Spleen (tissue), 7 donors: ENCODE measurements around the genes SYNE3, BDKRB2 and BDKRB1.

DNA sequence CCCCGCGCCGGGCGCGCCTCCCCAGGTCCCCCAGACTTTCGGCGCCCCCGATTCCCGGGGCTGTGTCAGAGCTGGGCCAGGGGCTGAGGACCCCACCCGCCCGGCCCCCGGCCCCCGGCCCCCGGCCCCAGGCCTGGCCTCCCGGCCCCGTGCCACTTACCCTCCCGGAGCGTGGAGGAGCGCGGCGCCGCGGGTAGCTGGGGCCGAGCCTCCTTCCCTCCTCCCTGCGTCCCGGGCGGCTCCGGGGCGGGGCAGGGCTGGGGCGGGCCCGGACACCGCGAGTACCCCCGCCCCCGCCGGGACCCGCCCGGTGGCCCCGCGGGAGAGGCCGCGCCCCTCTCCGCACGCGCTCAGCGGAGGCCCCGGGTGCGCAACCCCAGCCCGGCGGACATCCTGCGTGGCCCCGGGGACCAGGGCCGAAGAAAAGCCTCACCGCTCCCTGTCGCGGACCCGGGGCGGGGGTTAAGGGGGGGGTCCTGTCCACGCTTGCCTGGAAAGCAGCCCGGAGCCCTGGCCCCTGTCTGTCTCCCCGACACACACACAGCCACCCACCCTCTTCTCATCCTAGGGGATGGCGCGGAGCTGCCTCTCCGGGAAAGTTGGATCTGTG is at the start of gene SYNE3:
Gene SYNE3 (minus strand): TSS at position 215 of the 610 bp plus-strand sequence.
- PRO-cap, 4 experiments: peak in 4 of 4 experiments; most common plus-strand start position 345 of the sequence (in 1); most common minus-strand start position 226 of the sequence (in 3)
- RAMPAGE, long total RNA, 4 experiments: start-site peak on the plus strand in 1 of 4 experiments, centred at position 358 of the sequence, 8 reads per replicate; start-site peak on the minus strand in 4 of 4 experiments, centred at positions 197 to 210 of the sequence, 60 to 370 reads per replicate

- PRO-cap, 4 experiments: no peak in any of the 4 experiments
- RAMPAGE, long total RNA, 4 experiments: no peak in any of the 4 experiments
Measured at GRCh38 chr14:95522147-95522469, 5.7 kb upstream of the SYNE3 start.

GRCh38 chr14:95948419-95949109 is 90.6 kb upstream of the C14orf132 start:
- PRO-cap, 4 experiments: no peak in any of the 4 experiments
- RAMPAGE, long total RNA, 4 experiments: no peak in any of the 4 experiments

GRCh38 chr14:96038312-96038672 is 870 bp upstream of the C14orf132 start:
- PRO-cap, 4 experiments: no peak in any of the 4 experiments
- RAMPAGE, long total RNA, 4 experiments: no peak in any of the 4 experiments

DNA sequence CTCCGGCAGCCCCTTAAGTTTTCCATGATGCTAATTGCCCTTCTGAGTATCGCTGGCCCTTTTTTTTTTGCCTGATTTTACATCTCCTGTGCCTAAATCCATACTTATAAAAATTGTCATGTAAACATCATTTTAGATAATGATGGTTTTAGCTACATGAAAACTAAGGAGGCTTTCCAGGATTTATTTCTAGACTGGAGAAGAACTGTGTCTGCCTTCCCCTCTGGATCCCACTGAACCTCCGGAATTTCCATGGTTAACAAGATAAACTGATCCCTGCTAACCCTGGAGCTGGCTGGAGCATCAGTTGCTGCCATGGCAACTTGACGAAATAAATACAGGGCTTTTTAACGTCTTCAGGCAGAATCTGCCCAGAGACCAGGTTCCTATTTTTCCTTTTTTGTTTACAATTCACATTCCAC is 1.5 kb downstream of the C14orf132 start:
- PRO-cap, 4 experiments: no peak in any of the 4 experiments
- RAMPAGE, long total RNA, 4 experiments: no peak in any of the 4 experiments

GRCh38 chr14:96167395-96167765 is 37.3 kb upstream of the BDKRB2 start:
- PRO-cap, 4 experiments: no peak in any of the 4 experiments
- RAMPAGE, long total RNA, 4 experiments: no peak in any of the 4 experiments

DNA sequence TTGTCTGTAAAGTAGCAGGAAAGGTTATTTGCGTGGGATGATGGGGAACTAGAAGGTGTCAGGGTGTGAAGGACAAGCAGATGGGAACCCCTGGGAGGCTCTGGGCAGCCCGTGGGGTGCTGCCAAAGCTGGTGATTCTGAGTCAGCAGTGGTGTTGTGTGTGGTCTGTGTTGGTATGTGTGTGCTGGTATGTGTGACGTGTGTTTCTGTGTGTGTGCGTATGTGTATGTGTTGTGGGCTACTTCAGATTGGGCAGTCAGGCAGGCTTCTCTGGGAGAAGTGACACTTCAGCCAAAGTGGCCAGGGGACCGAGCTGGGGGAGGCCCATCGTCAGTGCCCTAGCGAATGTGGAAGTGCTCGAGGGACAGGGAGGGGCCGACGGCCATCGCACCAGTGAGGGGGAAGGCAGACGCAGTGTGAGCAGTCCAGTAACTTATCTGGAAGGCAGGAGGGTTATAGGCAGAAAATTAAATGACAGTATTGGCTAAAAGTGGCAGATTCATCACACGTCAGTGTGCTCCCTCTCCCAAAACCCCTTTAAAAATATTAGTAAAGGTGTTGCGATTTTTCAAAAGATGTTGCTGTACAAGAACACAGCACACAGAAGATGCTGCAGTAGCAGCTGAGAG is 15.2 kb upstream of the BDKRB2 start:
- PRO-cap, 4 experiments: no peak in any of the 4 experiments
- RAMPAGE, long total RNA, 4 experiments: no peak in any of the 4 experiments

- PRO-cap, 4 experiments: peak in 3 of 4 experiments; most common plus-strand start chr14:96204850 (in 1); most common minus-strand start chr14:96204728 (in 2)
- RAMPAGE, long total RNA, 4 experiments: start-site peak on the plus strand in 1 of 4 experiments, at chr14:96204839-96204889 at its widest, 5 reads per replicate
Measured at GRCh38 chr14:96204516-96205422, at the start of gene BDKRB2. TSS of gene BDKRB2 (plus strand) at chr14:96204839.

- PRO-cap, 4 experiments: no peak in any of the 4 experiments
- RAMPAGE, long total RNA, 4 experiments: no peak in any of the 4 experiments
Measured at GRCh38 chr14:96222761-96223198, 18.1 kb downstream of the BDKRB2 start.

DNA sequence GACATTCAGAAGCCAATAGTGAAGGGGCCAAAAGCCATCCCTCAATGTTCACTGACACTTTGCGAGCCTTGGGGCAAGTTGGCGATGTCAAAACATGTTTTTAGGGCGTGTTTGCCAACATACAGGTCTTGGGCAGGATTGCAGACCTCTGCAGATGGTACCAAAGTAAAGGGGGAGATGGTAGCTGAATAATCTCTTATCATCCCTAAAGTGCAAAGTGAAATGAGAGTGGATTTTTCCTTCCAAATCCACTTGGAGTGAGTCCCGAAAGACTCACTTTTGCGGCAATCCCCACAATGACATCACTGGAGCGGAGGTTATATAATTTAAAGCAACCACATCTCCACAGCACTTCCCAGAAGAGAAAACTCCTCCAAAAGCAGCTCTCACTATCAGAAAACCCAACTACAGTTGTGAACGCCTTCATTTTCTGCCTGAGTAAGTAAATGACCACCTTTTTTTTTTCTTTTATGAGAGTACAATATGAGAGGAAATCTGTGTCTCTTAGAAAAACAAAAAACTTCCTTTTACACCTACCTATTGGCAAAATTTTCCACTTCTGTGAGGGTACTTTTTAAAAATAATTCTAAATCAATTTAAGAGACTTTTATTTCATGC is at the start of gene BDKRB1:
Gene BDKRB1 (plus strand): TSS at position 348 of the 618 bp plus-strand sequence.
- PRO-cap, 4 experiments: no peak in any of the 4 experiments
- RAMPAGE, long total RNA, 4 experiments: no peak in any of the 4 experiments

GRCh38 chr14:96268327-96269366 is 12.6 kb downstream of the BDKRB1 start:
- PRO-cap, 4 experiments: no peak in any of the 4 experiments
- RAMPAGE, long total RNA, 4 experiments: no peak in any of the 4 experiments

DNA sequence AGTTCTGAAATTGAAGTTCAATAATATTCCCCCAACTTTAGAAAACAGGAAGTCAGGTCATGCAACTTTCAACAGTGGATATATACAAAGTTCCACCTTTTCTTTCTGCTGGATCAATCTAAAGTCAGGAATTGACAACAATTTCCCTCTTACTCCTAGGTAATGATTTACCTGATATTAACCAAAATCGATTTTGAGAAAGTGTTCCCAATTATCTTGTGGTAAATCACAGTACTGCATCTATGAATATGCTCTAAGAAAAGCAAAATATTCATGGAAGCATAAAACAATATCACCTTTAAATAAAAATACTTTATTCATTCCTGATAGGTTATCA is 28.4 kb downstream of the BDKRB1 start:
- PRO-cap, 4 experiments: no peak in any of the 4 experiments
- RAMPAGE, long total RNA, 4 experiments: no peak in any of the 4 experiments

DNA sequence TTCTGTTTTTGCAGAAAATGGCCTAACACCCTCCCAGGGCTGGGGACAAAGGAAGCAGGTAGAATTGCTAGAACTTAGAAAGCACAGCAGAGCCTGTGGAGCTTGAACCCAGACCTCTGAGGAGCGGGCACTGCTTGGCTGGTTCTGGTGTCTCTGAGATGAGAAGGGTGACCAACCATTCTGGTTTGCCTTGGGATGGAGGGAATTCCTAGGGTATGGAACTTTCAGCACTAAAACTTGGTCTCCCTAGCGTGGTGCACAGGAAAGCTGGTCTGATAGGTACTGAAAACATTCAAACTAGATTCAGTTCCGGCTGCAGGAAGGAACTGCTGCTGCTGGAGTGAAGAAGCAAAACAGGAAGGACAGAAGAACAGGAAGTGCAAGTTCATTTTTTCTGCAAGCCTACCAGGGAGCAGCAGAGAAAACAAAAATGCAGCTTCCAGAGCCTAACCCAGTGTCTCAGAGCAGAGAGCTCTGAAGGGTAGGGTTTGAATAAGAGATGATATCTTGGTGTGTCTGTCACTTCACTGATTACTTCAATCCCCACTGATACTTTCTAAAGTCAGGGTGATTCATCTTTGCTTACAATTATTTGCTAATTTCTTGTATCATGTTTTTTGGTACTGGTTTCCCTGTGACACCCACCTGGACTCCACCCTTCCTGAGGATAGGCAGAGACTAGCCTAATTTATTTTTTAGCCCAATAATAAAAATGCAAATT is 165.1 kb downstream of the VRK1 start:
- PRO-cap, 4 experiments: no peak in any of the 4 experiments
- RAMPAGE, long total RNA, 4 experiments: no peak in any of the 4 experiments

DNA sequence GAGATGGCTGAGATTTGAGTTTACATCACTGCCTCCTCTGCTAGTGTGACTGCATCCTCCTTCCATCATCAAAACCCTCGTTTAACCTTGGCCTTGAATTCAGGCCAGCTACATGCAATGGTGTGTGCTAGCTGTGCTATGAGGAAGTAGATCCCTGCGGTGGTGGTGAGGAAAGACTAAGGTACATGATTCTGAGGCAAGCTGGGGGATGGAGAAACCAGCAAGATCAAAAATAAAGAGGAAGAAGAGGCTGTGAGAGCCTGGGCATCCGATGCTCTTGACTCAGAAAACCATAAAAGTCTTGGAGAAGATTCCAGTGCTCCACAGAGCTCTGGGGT is 774.7 kb downstream of the VRK1 start:
- PRO-cap, 4 experiments: no peak in any of the 4 experiments
- RAMPAGE, long total RNA, 4 experiments: no peak in any of the 4 experiments

DNA sequence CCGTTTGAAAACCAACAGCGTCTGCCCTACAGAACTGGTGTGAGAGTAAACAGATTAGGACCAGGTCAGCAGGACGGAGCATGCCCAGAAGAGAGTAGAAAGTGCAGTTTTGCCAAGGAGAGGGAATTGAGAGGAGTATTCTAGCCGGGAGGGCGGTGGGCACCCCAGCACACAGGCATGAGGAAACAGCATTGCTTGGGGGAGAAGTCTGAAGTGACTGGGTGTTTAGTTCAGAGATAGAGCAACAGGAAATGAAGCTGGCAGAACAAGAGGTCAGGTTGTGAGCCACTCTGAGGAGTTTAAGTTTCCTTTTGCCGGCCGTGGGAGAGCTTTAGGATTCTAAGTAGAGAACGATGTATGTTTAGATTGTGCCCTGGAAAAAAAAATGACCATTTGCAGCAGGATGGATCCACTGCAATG is 927.2 kb downstream of the VRK1 start:
- PRO-cap, 4 experiments: peak in 2 of 4 experiments; most common plus-strand start position 247 of the sequence (in 1); most common minus-strand start position 177 of the sequence (in 1)
- RAMPAGE, long total RNA, 4 experiments: no peak in any of the 4 experiments

DNA sequence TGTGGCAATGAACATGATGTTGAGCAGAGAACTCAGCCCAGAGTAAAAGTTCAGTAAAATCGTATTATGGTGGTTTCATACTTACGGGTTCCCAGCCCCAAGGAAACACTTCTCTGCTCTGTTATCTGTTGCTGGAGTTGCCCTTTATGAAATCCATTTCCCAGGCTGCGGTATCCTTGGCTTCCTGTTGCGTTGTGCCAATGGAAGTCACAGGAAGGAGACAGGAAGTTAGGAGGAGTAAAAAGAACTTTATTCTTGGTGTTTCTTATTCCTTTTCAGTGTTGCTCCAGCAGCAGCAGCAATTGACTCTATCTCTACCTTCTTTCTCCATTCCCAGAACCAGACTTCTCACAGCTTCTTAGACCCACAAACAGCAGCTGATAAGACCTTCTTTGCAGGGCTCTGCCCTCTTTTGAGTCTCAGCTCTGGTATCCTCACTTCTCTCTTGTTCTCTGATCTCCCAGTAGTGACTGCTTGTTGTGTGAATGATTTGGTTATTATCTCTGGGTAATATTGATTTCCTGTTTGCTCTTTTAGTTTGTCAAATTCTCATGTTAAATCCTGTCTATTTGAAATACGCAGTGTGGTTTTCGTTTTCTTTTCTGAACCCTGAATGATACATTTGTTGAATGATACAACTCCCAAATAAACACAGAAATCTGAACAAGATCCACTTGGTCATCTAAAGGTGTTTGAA is 965.4 kb downstream of the VRK1 start:
- PRO-cap, 4 experiments: no peak in any of the 4 experiments
- RAMPAGE, long total RNA, 4 experiments: no peak in any of the 4 experiments

DNA sequence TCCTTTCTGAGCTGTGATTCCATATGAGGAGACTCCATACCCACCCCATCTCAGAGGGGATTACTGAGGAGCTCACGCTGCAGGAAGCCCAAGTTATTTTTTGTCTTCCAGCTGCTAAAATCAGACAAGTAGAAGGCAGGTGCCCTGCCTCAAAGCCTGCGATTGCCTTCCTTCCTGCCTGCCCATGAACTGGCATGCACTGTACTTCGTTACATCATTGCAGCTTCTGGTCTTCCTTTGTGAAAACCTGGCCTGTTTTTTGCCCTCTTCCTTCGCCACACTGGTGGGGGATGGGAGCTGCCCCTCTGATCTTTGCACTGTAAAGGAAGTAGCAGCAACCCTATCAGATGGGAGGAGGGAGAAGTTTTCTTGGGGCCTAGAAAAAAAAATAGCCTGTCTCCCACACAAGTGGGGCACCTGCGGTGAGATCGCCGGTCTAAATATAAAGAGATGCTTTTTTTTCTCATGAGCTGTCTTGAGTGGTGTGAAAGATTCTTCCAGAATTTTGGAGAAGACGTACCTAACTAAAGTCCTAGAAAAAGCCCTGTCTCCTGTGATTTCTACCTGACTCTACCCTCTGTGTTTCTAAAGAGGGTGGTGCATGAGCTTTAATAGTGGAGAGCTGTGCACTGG is 1098.6 kb downstream of the BCL11B start:
- PRO-cap, 4 experiments: peak in 2 of 4 experiments; most common plus-strand start position 230 of the sequence (in 1); most common minus-strand start position 186 of the sequence (in 2)
- RAMPAGE, long total RNA, 4 experiments: no peak in any of the 4 experiments

DNA sequence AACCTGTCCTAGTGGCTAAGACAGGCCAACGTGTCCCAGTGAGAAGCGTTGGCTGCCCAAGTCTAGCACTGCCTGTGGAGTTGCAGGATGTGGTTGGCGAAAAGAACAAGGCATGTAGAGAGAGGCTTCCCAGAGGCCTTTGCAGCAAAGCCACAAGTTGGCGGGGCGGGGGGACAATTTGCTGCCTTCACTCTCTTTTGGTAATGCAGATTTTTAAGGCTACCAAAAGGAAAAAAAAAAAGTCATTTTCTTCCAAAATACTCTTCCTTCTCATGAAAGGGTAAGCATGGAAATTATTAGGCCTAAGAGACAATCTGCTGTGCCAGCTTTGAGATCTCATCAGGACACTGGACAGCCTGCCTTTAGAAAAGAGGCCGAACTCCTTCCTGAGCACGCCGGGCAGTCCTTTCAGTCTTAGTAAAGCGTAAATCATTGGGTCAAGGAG is 339.9 kb downstream of the BCL11B start:
- PRO-cap, 4 experiments: no peak in any of the 4 experiments
- RAMPAGE, long total RNA, 4 experiments: no peak in any of the 4 experiments

- PRO-cap, 4 experiments: peak in 1 of 4 experiments; most common plus-strand start chr14:99014033 (in 1)
- RAMPAGE, long total RNA, 4 experiments: no peak in any of the 4 experiments
Measured at GRCh38 chr14:99013864-99014162, 258.2 kb downstream of the BCL11B start.

DNA sequence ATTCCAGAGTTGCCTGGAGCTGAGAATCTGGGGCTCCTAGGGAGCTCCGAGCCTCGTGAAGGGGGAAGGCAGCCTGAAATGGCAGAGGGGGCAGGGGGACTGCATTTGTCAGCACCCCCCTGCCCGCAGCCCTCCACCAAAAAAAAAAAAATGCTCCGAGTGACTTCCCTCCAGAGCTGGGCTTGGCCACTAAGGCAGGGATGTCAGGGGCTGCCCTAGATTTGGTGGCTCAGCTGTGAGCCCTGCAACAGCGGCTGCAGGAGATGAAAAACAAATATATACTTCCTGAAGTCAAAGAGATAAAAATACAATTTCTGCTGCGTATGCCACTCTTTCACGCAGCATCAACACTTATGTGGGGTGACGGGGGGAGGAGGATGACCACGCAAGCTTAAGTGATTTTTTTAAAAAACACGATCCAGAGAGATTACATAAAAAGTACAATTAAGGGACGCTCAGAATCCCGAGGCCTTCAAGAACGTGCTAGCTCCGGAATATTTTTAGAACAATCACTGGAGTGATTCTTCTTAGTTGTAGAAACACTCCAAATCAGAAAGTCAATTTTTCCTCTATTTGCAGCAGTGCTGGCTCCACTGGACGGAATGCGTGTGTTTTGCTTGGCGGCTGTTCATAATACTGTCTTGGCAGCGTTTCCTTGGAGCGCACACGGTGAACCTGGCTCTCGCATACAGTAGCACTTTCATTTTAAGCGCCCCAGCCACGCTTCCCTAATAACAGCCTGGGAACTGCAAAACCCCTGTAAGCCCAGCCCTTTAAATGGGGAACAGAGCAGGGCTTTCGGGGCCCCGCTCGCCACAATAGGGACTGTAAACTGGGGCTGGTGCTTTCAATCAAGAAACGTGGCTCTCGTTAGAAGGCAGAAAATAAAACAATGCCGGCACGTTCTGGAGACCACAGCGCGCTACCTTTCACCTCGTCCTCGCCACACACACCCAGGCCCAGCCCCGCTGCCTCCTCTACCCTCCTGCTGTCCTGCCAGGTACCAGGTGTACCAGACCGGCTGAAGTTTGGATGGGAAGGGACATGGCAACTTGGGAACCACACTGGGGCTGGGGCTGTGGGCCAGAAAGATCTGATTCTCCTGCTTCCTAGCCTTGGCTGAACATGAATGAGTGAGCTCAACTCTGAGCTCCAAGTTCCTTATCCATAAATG is 80.0 kb downstream of the BCL11B start:
- PRO-cap, 4 experiments: peak in 2 of 4 experiments; most common plus-strand start position 458 of the sequence (in 1); most common minus-strand start position 272 of the sequence (in 1)
- RAMPAGE, long total RNA, 4 experiments: no peak in any of the 4 experiments